Cardiac septum (tissue), 1 donor: ENCODE measurements around a stretch of chr7.

DNA sequence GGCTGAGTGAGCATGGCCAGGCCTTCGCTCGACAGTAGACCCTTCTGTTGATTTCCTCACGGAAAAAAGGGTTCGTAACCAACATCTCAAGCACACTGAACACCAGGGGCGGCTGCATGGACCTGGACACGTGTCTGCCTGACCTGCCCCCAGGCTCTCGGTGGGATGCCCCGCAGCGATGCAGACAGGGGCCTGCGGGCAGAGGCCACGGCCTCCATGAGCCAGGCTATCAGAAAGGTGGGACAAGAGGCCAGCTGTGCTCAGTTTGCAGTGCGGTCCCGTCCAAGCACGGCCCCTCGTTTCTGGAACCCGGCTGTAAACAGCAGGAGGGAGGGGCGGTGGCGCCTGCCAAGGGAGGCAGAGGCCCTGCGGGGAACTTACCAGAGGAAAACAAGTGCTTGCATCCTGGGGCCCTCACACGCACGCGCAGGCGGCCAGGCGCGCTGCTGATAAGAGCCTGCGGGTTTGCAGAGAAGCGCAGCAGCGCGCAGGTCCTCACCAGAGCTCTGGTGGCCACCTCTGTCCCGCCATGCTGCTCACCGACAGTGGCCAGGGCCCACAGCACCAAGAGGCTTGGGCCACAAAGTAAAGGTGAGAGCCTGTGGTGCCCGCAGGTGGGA lies 10.7 kb downstream of the GPR146 start:
- PRO-cap: bidirectional peak, plus-strand start at position 480 of the sequence, minus-strand start at position 302 of the sequence

- PRO-cap: no peak
Observed at GRCh38 chr7:1095511-1096375, 7.8 kb downstream of the GPER1 start.

- PRO-cap: bidirectional peak, plus-strand start at chr7:1123305, minus-strand start at chr7:1123152
Observed at GRCh38 chr7:1122885-1123516, 15.0 kb downstream of the C7orf50 start.

GRCh38 chr7:1152620-1153513 lies 7.1 kb downstream of the ZFAND2A start:
- PRO-cap: no peak

DNA sequence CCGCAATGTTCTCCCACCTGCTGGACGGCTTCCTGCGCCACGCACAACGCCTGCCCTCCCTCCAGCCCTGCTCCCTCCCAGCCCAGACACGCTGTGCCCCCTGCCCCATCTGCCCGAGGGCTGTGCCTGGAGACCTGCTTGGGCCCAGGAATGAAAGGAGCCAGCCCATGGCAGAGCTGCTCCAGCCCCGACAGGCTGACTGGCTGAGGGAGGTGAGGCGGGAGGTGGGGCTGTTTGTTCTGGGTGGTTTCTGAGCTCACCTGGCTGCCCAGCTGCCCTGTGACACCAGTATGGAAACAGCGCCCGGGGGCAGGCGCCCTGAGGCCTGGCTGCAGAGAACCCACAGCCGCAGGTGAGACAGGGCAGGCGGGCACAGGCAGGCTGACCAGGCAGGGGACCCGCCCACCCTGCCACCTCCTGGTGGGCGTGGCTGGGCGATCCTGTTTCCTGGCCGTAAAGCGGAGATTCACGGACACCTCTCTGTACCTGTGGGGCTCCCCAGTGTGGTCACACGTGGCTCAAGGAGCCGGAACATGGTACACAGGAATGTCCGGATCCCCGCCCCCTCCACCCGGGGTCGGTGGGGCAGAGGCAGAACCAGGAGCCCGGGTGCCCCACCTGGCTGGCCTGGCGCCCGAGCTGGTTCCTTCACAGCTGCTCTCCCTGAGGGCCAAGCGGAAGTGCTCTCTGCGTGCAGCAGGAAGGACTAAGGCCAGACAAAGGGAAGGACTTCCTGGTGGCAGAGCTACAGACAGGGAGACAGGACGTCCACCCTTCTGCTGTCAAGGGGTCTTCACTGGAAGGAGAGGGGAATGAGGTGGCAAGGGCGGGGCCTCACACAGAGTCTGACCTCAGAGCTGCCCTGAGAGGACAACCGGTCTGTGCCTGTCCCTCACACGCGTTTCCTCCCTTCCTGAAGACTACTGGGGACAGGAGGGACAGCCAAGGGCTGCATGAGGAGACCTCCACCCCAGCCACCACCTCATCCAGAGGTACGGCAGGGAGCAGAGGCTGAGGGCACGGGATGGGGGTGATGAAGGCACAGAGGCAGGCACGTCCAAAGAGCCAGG lies 3.9 kb downstream of the MICALL2 start:
- PRO-cap: no peak

GRCh38 chr7:1457998-1458784 lies 1.1 kb downstream of the MICALL2 start:
- PRO-cap: no peak

- PRO-cap: bidirectional peak, plus-strand start at chr7:1531742, minus-strand start at chr7:1531652; bidirectional peak, plus-strand start at chr7:1532074, minus-strand start at chr7:1531904
Observed at GRCh38 chr7:1531474-1532123, 1.1 kb downstream of the MAFK start.

DNA sequence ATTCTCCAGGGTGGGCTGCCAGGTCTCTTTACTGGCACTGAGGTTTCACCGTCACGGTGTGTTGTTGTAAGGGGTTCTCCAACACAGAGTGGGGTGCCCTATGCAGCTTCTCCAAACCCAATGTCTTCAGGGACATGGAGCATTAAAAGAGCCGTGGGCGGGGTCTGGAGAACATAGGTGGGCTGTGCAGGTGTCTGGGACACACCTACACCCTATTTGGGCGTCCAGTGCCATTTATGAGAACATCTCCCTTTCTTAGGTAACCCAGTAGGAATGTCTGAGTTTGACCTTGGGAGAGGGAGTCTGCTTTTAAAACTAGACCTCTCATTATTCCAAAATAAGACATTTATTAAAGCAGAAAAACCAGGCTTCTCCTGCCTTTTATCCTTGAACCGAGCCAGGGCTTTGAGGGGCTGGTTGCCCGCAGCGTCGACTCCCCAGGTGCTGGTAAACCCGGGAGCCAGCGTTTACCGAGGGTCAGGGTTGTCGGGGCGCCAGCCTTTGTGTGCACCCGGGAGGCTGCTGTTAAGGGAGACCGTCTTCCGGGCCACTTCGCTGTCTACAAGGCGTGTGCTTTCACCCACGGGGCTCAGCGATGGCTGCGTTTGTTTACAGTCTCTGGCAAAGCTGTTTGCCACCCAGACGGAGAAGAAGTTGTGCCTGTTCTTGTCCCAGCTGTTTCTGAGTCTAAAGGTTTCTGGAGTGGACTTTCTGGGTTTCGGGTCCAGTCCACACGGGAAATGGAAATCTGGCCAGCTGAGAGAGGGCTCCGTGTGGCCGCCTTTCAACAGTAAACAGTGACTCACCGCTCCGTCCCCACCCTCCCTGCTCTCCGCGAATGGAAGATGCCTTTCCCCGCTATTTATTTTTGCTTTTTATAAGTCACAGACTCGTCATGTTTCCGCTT lies 1.9 kb downstream of the MAFK start:
- PRO-cap: bidirectional peak, plus-strand start outside the sequence, minus-strand start at position 683 of the sequence

DNA sequence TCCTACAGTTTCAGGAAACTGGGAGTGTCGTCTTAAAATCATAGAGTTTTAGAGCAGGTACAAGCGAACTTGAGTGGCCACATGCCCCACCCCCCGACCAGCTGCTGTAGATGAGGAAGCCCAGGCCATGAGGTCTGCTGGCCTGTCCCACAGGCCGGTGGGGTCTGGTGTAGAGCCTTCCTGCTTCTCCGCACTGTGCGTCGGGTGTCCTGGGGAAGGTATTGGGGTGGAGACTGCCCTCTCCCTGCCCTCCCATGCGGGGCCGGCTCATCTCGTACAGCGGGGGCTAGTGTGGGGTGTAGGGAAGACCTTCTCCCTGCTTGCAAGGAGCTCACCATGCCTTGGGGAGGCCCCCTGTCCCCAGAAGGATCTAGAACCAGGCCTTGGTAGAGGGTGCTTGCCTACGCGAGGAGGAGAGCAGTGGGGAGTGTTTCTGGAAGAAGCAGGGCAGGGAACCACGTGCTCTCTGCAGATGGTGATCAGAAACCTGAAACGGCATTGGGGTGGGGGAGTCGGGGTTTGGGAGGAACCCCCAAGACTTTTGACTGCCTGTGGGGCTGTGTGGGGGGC lies 2.6 kb downstream of the MAFK start:
- PRO-cap: bidirectional peak, plus-strand start at position 35 of the sequence, minus-strand start outside the sequence

DNA sequence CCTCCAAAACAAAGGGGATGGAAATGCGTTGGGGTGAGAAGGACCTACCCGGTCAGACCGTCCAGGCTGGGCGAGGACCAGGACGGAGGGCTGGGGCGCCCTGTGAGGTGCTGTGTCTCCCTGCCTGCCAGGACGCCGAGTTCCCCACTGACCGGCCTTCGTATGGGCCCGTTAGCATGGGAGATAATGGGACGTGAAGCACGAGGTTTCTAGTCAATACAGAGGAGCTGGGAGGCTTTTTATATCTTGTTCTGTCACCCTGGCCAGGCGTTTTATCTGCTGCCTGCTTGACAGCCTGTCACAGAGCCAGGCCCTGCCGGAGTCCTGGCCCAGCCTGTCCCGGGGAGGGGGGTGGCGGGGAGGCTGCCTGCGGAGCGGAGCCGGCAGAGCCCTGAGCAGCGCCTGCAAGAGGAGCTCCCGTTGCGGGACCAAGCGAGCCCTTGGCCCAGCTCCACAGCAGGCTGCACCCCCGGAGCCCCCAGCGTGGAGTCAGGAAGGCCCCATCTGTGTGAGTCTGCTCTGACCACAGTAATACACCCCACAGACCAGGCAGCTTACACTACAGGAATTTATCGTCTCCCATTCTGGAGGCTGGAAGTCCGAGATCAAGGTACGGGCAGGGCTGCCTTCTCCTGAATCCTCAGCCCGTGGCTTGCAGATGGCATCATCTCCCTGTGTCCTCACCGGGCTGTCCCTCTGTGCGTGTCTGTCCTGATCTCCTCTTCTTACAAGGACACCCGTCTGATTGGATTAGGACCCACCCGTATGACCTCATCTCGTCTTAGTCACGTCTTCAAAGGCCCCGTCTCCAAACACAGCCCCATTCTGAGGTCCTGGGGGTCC lies 21.7 kb upstream of the ELFN1 start:
- PRO-cap: unidirectional peak, minus-strand start at position 149 of the sequence

GRCh38 chr7:1895543-1896328 lies 225.7 kb downstream of the ELFN1 start:
- PRO-cap: no peak

DNA sequence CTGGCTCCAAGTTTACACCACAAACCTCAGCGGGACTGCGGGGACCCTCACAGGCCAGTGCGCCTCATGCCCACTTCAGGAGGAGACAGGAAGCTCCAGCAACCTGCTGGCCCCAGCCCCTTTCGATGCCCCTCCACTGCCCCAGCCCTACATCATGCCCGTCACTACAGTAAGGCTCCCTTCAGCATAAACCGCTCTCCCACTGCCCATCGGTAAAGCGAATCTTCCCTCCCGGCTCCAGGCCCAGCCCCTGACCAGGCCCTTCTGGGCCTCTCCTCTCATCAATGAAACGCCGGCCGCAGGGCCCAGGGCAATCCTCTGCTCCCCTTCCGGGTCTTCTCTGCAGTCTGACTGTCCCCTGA lies 233.2 kb downstream of the MAD1L1 start:
- PRO-cap: no peak

GRCh38 chr7:2008872-2009621 lies 223.7 kb downstream of the MAD1L1 start:
- PRO-cap: no peak

DNA sequence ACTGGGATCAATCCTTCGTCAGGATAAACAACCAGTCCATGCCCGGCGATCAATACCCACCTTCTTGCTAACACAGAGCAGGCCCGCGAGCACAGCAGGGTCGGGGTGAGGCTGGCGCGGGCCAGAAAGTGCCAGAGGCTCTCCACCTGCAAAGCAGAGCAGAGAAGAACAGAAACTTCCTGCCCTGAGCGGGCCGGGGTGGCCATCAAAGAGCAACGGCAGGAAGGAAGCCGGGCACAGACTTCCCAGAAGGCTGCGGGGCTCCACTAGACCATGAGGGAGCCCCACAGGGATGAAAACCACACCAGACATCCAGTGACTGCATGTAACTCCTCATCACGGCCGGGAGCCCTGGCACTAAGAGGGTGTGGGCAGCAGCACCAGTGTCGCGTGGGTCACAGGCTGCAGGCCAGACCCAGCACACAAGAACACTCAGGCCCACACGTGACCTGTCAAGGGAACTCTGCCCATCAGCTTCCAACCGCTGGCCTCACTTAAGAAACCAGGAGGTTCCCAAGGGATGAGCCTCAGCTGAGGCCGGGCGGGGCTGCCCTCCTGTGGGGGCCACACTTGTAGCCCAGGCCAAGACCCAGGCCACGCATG lies 166.2 kb downstream of the MAD1L1 start:
- PRO-cap: no peak

- PRO-cap: no peak
Observed at GRCh38 chr7:2071939-2072414, 160.8 kb downstream of the MAD1L1 start.

DNA sequence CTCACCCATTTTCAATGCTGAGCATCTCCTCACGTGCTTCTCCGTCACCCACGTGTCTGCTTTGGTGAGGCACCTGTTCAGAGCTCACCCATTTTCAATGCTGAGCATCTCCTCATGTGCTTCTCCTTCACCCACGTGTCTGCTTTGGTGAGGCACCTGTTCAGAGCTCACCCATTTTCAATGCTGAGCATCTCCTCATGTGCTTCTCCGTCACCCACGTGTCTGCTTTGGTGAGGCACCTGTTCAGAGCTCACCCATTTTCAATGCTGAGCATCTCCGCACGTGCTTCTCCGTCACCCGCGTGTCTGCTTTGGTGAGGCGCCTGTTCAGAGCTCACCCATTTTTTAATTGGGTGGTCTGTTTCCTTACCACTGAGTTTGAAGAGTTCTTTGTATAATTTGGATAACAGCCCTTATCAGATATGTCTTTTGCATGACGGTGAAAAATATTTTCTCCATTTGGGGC lies 99.7 kb downstream of the MAD1L1 start:
- PRO-cap: no peak

DNA sequence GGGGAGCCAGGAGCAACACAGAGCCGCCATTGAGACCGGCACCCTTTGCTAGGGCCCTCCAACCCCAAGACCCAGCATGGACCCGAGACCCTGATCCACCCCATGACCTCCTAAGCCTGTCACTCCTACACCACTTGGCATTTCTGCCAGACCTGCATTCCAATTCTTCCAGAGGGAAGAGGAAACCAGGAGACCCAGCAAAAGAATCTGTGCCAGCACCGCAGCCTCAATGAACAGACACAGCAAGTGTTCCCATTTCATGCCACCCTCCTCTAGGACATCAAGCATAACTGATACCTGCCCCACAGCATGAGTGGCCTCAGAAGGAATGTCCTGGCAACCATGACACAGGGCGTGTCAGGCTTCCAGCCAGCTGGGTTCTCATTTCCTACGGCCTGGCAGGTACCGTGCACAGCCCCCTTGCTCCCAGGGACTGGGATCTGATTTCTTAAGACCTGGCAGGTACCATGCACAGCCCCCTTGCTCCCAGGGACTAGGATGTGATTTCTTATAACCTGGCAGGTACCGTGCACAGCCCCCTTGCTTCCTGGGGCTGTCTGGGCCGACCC lies 7.8 kb downstream of the MAD1L1 start:
- PRO-cap: no peak

- PRO-cap: no peak
Observed at GRCh38 chr7:2405869-2406433, 2.5 kb downstream of the CHST12 start.

DNA sequence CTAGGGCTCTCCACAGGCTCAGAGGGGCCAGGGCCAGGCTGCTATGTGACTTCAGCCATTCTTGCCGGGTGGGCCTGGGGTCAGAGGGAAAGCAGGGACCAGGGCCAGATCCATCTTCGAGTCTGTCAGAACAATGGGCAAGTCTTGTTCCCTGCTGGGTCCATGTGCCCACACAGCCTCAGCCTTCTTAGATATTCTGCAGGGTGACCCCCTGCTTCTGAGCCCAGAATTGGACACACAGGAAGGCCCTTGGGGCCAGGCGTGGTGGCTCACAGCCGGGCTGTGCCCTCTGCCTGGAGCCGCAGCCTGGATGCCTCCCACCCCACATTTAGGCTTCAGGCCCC lies 11.4 kb downstream of the LFNG start:
- PRO-cap: no peak

- PRO-cap: no peak
Observed at GRCh38 chr7:2540859-2541133, 14.5 kb downstream of the BRAT1 start.